Pericardium (tissue), 1 donor: ENCODE measurements around the genes AK6 and GTF2H2.

GRCh38 chr5:69368592-69369125 lies 661 bp downstream of the AK6 start:
- RRBS = no CpG with 5 or more reads among the region's 20 CpGs

DNA sequence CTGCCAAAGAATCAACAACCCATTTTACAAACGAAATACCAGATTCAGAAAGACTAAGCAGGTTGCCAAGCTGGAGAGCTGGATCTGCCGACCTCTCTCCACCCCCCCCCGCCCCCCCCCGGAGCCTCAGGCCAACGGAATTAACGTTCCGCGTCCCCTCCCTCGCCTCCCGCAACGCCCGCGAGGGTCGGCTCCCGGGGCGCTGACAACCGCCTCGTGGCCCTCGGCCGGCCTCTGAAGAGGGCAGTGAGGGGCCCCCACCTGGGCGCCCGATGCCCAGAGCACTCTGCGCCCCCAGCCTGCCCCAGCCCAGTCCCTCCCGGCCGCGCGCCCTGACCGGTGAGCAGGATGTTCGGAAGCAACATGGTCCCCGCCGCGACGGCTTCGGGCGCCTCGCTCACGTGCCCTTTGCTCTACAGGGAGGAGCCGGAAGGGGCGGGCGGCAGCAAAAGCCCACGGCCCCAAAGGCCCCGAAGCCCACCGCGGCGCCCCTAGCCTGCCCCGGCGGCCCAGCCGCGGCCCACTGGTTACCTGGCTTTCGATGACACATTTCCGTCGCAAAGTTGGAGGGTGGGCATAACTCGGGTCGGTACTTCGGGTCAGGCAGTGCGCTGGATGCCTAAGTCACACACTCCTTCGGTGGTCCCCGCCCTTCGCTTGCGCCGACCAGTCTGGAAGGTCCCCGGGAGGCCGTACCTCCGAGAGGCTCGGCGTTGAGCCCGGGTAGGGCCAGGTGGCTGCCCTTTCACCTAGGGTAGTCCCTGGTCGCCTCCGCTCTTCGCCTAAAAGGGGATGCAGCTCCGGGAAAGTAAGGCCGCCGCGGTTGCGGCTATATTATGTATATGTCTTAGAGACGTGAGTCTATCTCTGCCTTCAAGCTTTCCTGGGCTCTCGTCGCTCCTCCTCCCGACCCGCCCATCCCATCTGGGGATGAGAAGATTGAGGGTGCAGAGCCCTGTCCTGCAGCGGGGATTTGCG lies at the start of gene AK6:
TSS of gene AK6 (minus strand) at position 395 of the 978 bp plus-strand sequence.
- RRBS = 1% methylated on average over 38 of the region's 82 CpGs

- RRBS = no CpG with 5 or more reads among the region's 7 CpGs
Observed at GRCh38 chr5:69525954-69526801, 33.6 kb downstream of the OCLN start.

GRCh38 chr5:71067516-71067965 lies at the start of gene GTF2H2:
TSS of gene GTF2H2 (minus strand) at chr5:71067676.
- RRBS = no CpG with 5 or more reads among the region's 41 CpGs

- RRBS = no CpG with 5 or more reads among the region's 3 CpGs
Observed at GRCh38 chr5:72238564-72239043, 81.4 kb downstream of the MRPS27 start.

- RRBS = no CpG with 5 or more reads among the region's 9 CpGs
Observed at GRCh38 chr5:72485430-72486232, 21.6 kb downstream of the ZNF366 start.

DNA sequence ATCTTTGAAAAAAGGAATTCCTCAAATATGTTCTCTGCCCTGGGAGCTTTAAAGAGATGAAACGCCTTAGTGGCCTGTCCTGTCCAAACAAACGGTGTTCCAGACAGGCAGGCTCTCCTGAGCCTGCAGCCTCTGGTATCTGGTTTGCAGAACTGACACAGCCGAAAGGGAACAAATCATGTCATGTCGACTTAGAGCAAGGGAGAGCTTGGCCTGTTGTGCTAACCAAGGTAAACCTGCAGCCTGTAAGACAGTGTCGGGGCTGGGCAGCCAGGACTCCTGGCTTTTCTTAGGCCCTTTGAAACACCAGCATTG lies 336 bp upstream of the ZNF366 start:
- RRBS = no CpG with 5 or more reads among the region's 5 CpGs

GRCh38 chr5:72637068-72637516 lies 129.9 kb upstream of the ZNF366 start:
- RRBS = no CpG with 5 or more reads among the region's 1 CpG

GRCh38 chr5:72815488-72815858 lies 988 bp upstream of the TNPO1 start:
- RRBS = no CpG with 5 or more reads among the region's 3 CpGs

DNA sequence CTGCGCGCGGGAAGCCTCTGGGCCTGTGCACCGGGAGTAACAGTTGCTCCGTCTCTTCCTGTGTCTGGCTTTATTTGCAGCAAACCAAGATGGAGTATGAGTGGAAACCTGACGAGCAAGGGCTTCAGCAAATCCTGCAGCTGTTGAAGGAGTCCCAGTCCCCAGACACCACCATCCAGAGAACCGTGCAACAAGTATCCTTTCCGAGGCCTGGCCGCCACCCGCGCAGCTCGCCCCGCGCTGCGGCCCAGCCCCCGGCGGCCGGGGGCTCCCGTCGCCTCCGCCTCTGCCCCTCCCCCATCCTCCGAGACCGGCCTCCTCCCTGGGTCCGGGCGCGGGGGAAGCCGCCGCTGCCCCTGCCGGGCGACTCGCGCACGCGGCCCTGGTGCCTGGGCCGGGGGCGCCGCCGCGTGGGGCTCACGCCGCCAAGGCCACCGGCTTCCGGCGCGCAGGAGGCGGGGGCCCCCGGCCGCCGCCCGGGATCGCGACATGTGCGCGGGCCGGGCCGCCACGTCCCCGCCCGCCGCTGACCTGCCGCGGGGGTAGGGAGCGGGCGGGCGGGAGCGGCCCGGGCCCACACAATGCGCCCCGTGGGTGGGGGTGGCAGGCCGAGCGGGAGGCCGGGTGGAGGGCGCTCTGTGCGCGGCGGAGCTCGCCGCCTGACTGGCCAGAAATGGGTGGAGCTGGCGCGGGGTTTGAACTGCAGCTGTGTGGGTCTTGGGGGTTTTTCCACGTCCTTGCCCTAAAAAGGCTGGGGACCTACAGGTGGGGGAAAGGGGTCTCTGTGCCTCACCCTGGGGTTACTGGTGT lies 32.0 kb downstream of the TNPO1 start:
- RRBS = 1% methylated on average over 38 of the region's 81 CpGs

DNA sequence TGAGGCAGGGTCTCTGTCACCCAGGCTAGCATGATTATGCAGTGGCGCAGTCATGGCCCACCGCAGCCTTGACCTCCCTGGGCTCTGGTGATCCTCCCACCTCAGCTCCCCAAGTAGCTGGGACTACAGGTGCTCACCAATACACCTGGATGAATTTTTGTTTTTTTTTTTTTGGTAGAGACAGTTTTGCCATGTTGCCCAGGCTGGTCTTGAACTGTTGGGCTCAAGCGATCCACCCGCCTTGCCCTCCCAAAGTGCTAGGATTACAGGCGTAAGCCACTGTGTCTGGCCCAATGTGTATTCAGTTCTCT lies 67.3 kb downstream of the TNPO1 start:
- RRBS = no CpG with 5 or more reads among the region's 5 CpGs

GRCh38 chr5:72913686-72914439 lies 42.0 kb upstream of the FCHO2 start:
- RRBS = no CpG with 5 or more reads among the region's 3 CpGs

DNA sequence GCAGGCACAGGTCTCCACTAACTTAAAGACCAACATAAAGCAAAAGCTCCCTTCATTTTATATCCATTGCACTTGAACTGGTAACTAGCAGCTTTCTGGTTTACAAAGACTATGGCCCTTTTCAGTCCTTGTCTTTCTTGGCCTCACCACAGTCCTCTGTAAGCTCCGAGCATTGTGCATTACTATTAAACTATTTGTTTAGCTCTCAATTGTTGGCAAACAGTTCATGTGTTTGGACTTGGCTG lies 37.3 kb downstream of the ARHGEF28 start:
- RRBS = no CpG with 5 or more reads among the region's 1 CpG

GRCh38 chr5:73796187-73796719 lies 170.3 kb downstream of the ARHGEF28 start:
- RRBS = no CpG with 5 or more reads among the region's 7 CpGs

DNA sequence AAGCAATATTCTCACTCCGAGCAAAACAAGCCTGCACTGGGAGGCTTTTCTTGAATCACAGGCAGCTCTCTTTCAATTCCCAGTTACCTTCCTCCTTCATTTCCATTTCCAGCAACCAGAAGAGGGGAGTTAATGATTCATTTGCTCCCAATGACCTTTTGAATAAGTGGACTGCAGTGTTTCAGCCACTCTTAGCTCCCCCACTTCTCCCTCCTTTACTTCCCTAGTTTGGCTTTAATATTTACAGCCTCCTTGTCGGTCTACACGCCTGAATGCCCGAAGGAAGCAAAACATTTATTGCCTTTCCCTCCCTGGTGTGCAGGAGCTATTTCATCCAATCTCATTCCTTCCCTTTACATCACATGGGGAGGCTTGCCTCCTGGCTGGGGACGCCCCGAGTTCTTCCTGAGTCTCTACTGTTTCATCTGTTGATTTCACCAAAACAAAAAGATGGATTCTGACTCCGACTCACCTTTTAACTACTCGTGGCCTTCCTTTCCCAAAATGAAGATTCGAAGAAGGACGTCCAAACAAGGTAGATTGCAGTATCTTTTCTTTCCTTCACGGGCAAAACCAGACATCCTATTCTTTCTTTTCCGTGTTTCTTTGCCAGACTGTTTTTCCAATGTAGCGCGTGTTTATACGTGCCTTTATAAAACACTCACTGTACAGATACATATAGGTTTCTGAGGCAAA lies 187.3 kb downstream of the ARHGEF28 start:
- RRBS = no CpG with 5 or more reads among the region's 15 CpGs

- RRBS = no CpG with 5 or more reads among the region's 7 CpGs
Observed at GRCh38 chr5:73825267-73825883, 199.4 kb downstream of the ARHGEF28 start.

DNA sequence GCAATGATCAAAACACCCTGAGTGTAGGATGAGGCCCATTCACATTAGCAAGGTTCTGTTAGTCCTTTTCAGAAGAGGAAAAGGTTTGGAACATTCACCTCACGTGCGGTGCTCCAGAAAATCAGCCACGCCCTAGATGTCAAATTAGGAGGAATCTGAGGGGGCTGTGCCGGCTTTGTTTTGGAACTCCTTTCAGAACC lies 495.0 kb downstream of the ENC1 start:
- RRBS = no CpG with 5 or more reads among the region's 4 CpGs

DNA sequence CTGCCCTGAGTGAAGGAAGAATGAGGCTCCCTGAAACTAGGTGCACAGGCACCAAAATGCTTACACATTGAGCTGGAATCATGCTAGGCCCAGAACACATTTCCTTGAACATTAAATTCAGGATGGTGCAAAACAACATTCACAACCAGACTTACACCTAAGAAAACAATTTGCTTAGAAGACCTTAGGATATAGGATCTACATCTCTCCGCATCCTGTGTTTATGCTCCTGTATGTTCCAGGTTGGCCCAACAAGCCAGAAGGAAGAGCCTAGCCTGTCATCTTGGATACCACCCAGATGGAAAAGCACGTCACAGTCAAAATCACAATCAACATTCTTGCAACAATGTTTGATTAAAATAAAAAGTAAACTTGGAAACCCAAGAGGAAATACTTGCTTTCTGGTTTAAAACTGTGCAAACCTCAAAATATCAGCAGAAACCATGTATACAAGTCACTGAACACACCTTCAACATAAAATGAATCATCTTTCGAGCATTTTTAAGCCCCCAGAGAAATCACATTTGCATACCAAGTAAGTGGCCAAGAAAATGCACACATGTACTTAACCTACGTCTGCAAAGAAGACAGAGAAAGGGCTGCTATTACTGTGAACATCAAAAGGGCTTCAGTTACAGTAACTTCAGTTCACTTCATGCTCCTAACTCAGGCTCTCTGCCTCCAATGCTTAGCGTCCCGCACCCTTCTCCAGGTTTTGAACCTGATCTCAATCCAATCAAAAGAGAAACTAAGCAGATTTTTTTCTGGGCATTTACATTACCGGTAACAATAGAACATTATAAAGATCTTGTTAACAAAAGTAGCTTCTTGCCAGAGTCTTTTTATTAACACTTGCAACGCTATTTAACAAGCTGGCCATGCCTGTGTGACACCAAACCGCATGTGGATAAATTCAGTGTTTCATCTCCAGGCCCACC lies 1.5 kb downstream of the ENC1 start:
- RRBS = no CpG with 5 or more reads among the region's 9 CpGs

GRCh38 chr5:74713322-74713639 lies 28.2 kb downstream of the HEXB start:
- RRBS = no CpG with 5 or more reads among the region's 4 CpGs